ENCODE data around the genes ANKRD40 and ANKFN1.

- PRO-cap, result no peak
Observed at GRCh38 chr17:50649067-50649912, 14.6 kb downstream of the ABCC3 start.

DNA sequence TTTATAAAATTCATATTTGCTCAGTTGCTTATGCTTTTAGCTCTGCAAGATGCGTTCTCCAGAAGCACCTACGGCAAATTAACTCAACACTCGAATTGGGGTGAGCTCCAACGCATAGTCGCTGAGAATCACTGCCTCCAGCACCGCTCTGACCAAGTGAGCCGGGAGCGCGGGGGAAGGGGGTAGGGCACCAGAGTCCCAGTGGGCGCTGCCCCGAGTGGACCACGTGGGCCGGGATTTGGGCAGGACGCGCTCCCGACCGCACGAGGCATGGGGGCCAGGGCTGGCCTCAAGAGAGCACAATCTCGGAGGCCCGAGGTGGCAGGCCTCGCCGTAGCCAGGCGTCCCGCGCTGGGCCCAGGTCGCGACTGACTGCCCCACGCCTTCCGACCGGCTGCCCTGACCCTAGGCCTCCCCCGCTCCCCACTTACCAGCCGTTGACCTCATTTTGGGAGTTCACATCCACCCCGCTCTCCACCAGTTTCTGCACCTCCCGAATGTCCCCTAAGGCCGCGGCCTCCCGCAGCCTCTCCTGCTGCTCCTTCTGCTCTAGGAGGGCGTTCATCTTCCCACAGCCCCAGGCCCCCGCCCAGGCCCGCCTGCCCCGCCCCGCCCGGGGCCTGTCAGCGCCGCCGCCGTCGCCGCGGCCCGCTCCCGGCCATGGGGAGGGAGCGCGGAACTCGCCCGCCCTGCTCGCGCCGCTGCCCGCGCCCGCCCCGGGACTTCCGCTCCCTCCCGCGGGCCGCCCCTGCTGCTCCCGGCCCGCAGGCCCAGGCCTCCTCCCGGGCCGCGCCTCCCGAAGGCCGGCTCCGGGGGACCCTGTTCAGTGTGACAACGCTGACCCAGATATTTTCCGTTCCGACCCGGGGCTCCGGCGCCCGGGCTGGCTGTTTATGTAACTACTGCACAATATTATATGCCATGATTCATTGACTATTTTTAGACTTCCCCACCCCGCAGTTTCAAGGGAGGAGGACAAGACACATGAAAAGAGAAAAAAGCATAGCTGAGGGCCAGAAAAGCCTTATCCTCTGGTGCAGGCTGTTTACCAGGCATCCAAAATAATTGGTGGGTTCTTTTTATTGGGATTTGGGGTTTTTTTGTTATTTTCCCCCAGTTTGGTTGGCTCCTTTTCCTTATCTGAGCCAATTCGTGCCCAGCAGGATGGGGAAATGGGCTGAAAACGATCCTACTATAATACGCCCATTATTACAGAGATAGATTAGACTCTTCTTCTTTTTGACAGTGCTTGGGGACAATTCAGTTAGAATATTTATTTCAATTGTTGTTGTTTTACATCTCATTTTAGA, at the start of gene ANKRD40:
ANKRD40 (minus strand) TSS at position 825 of the 1,310 bp plus-strand sequence.
- PRO-cap, result bidirectional peak, plus-strand start at position 271 of the sequence, minus-strand start at position 150 of the sequence; bidirectional peak, plus-strand start at position 861 of the sequence, minus-strand start at position 714 of the sequence; bidirectional peak, plus-strand start at position 1,016 of the sequence, minus-strand start at position 889 of the sequence

GRCh38 chr17:50738615-50739495, 19.5 kb downstream of the LUC7L3 start:
- PRO-cap, result no peak

GRCh38 chr17:50864595-50865910, 1.1 kb downstream of the TOB1 start:
- PRO-cap, result bidirectional peak, plus-strand start at chr17:50865059, minus-strand start at chr17:50865039; bidirectional peak, plus-strand start at chr17:50865692, minus-strand start at chr17:50865634

GRCh38 chr17:50887768-50888147, 21.6 kb upstream of the TOB1 start:
- PRO-cap, result no peak

DNA sequence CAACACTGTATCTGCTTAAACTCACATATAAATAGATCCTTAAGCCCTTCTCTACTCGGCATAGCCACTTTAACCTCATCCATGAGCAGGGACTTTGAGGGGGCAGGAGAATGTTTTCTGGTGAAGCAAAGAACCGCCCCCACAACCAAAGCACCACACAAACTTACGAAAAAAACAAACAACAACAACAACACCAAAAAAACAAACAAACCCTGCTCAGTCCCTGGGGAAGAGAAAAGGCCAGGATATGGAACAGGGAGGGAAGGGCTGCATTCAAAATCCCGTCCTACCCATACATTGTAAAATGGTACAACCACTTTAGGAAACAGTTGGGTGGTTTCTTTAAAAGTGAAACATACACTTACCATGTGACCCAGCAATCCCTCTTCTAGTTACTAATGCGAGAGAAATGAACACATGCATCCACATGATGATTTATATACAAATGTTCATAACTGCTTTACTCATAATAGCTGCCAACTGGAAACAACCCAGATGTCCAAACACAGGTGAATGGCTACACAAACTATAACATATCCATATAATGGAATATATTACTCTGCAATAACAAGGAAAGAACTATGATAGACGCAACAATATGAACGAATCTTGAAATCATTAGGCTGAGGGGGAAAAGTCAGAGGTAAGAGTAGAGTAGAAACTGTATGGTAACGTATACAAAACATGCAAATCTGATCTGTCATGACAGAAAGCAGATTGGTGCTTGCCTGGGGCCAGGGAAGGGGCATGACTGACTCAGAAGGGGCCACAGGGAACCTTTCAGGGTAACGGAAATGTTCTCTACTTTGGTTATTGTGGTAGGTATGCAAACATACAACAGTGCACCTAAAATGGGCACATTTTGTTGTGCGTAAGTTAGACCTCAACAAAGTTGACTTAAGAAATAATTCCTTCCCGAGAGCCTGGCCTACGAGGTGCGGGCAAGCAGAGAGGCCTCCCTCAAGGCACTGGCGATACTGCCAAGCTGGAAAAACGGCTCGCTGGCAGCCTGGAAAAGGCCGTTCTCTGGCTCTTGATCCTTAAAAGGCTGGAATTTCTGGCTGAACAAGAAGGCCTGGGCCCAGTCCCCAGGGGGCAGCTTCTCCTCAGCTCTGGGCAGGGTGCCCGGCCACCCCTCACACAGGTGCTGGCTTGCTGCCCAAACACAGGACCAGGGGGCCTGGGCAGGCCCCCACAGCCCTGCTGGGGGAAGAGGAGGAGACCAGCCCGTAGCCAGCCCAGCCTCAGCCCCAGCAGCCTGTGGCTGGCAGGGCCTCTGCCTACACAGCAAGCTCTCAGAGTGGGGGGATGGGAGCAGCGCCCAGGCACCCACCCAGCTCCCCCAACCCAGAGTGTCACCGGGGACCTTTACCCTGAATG, 37.9 kb upstream of the TOB1 start:
- PRO-cap, result unidirectional peak, minus-strand start at position 976 of the sequence; unidirectional peak, minus-strand start at position 1,042 of the sequence; bidirectional peak, plus-strand start outside the sequence, minus-strand start at position 1,260 of the sequence

DNA sequence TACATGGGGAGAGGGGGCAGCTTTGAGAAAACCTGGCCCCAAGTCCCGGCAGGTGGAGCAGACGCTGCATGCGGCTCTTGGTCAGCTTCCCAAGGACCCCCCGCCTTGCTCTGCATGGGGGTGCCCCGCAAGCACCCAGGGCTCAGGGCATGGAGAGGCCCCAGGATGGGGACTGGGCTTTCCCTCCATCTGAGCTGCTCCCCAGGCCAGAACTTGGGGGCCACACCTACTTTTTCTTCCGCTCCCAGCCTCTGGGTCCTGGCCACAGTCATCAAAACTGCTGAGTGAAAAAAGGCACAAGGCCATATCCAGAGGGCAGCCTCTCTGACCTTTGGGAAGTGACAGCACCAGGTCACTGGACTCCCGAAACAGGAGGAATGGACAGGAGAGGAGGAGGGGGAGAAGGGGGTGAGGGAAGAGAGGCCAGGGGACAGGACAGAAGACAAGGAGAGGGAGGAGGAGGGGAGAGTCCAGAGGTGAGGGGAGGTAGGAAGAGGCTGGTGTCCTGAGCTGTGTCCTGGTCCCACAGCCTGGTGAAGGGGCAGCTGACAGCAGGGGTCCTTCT, 73.6 kb upstream of the TOB1 start:
- PRO-cap, result bidirectional peak, plus-strand start at position 473 of the sequence, minus-strand start at position 215 of the sequence

- PRO-cap, result no peak
Observed at GRCh38 chr17:51056698-51057546, 63.7 kb downstream of the SPAG9 start.

GRCh38 chr17:53500913-53501505, 321.7 kb upstream of the KIF2B start:
- PRO-cap, result no peak

- PRO-cap, result bidirectional peak, plus-strand start at chr17:55069111, minus-strand start at chr17:55068995
Observed at GRCh38 chr17:55068701-55069188, 100.2 kb downstream of the STXBP4 start.

DNA sequence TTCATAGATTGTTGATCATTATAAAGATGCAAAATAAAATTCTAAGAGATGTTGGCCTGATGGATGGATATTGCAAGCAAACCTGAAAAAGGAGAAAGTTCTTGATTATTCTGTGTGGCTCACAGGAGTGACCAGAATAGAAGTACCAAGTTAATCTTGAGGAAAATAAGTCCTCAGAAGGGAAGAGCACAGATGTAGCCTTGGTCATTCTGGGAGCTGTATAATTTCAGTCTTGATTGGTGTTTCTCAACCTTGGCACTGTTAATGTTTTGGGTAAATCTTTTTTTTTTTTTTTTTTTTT, 5.6 kb downstream of the HLF start:
- PRO-cap, result unidirectional peak, minus-strand start at position 215 of the sequence

GRCh38 chr17:55420685-55421155, 915 bp downstream of the MMD start:
- PRO-cap, result no peak

DNA sequence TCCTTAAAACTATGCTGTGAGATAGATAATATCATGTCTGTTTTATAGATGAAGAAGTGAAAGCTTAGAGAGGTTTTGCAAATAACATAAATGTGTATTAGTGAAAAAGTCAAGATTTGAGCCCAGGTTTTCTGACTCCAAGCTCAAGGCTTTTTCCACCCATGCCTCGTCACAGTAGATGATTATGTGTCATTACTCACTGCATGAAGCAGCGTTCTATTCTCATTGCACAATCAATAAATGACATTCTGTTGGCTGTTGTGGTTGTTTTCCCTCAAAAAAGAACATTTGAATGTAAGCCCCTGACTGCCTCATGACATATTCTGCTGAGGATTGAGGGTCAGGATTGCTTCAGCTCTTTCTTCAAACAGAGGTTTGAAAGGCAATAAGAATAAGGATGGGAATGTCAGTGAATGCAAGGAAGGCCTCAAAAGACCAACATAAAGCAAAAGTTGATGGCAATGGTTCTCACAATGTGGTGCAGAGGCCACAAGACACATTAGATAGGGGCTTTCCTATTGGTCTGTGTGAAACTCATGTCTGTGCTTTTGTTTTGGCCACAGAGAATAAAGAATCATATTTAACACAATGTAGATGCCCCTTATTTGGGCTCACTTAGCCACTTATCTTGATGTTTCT, 5.3 kb upstream of the MMD start:
- PRO-cap, result no peak

DNA sequence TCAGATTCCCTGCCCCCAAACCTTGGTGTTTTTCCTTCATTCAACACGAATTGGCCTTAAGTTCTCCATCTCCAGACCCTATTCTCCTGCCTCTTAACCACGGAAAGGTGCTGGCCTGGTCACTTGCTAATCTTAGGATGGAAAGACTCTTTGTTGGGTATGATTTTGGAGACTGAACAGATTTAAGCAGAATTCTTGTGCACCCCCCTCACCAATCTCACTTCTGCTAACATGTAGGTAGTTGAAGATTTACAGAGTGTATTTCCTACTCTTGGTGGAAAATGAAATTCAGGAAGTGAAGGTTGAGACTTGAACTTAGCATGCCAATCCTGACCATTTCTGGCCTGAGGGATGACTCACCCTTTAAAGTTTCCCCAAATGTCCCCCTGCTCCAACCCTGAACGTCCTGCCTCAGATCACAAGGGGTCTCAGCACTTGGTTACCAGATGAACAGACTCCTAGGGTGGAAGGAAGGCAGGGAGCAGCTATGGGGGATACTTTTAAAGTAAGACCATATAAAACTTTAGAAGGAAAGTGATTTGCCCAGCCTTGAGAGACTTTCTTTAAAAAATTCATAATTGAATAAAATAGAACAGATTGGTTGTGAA, 23.3 kb upstream of the MMD start:
- PRO-cap, result no peak

DNA sequence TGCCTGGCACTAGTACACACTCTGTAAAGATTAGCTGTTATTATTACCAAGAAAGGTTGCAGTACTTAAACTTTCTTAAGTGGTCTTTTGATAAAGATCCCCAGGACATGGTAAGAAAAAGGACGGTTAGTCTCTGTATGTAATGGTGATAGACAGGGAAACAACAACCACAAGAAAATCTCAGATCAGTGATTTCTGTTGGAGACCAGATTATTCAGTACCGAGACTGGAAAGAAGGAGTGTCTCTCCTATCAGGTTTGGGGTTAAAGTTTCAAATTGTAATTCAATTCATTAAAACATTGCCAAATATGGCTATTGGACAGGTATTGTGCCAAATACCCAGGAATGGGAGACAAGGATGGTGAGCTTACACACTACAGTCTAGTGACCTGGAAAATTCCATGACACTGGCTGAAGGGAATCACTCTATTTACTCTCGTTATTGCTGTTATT, 24.9 kb upstream of the MMD start:
- PRO-cap, result bidirectional peak, plus-strand start outside the sequence, minus-strand start at position 219 of the sequence

DNA sequence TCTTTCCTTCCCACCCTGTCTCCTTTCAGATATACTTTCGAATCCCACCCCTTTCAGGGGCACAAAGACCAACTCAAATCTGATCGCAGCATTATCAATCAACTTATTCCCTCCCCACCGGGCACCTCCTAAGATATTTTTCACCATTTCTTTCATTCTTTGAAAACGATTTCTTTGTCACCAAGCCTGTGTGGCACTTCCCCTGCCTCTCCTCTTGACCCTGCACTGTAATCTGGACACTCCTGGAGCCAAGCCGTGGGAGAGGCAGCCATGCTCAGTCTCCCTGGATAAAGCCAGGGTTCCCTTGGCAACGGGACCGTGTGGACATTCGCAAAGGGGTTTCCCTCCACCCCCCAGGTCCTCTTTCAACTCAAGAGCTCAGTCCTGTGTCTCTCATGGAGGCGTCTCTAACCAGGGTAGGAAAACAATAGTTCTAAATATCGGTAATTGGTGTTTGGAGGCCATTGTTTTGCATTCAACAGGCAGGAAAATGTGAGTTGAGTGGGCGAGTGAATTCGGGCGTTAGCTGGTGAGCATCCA, at the start of gene ANKFN1:
ANKFN1 (plus strand) TSS at position 361 of the 540 bp plus-strand sequence.
- PRO-cap, result no peak

GRCh38 chr17:56153655-56153873, 289 bp downstream of the ANKFN1 start:
- PRO-cap, result no peak

DNA sequence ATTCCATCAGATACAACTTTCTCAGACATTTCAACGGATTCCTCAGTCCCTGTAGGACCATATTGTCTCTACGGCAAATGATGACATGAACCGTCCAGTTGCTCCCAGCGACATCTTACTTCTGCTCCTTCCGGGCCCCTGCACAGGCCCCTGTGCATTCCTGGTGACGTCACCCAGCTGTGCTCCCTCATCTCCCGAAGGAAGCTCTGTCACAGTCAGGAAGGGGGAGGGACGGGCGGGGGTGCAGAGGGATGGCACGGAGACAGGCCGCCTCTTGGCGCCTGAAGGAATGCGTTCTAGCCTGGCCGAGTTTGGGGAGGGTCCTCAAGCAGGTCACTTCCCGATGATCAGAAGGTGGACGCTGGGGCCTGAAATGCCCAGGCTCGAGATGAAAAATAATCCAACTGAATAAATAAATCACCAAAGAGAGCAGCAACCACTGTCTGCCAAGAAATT, 114.1 kb downstream of the NOG start:
- PRO-cap, result no peak

GRCh38 chr17:56836720-56837134, 2.8 kb downstream of the DGKE start:
- PRO-cap, result no peak

- PRO-cap, result no peak
Observed at GRCh38 chr17:56985468-56985695, 7.5 kb downstream of the SCPEP1 start.